Skin of body (tissue), 2 donors: ENCODE measurements around the genes CRACD and REST.

DNA sequence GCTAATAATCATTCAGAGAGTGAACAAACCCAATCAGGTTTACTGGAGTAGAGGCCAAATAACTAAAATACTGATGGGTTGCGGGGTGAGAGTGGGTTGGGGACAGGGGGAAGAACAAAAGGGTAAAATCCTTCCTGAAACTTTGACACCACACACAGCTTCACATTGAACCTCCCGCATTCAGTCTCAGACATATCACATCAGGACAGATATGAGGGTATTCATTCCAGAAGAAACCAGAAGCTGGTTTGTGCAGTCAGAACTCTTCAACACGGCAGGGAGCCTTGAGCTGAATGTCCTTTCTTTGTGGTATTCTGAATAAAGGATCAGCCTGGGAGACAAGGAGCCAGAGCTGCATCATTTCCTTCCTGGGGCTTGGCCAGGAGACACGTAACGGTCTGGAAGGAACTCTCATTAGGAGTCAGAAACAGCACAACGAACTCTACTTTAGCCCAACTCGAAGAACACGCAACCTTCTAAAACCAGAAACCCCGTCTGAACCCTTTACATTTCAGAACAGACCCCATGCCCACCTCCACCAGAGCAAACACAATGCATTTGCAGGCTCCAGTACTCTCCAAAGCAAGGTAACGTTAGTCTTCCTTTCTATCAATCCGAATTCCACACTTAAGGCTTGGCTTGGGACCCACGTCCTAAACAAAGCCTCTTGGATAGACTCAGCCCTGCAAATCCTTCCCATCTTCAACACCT, 46.4 kb downstream of the KDR start:
- RAMPAGE, long total RNA = no peak

DNA sequence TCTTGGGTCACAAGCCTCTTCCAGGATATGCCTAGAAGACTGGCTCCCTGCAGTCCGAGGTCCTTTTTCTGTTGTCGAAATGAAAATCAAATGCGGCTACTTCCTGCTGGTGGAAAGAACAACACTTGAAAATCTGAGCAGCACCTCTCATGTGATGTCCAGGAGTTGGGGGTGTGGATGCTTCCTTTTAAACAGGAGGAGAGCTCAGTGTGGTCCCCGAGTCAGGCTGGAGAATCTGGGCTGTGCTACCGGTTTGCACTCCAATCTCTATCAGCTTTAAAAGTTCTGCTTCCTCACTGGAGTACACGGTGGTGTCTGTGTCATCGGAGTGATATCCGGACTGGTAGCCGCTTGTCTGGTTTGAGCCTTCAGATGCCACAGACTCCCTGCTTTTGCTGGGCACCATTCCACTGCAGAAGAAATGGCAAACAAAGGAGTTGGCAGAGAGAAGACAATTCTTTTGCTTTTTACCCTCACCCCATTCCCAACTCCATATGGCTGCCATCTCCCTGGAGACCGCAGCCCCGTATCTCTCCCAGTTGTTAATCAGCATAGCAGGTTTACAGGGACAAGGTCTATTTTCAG, 45.5 kb downstream of the KDR start:
- RAMPAGE, long total RNA = no peak

GRCh38 chr4:55356998-55357515, 11.0 kb downstream of the SRD5A3 start:
- RAMPAGE, long total RNA = no peak

GRCh38 chr4:55396682-55397474, 1.1 kb downstream of the TMEM165 start:
- RAMPAGE, long total RNA = no peak

- RAMPAGE, long total RNA = no peak
Observed at GRCh38 chr4:55435024-55435632, 39.4 kb downstream of the TMEM165 start.

DNA sequence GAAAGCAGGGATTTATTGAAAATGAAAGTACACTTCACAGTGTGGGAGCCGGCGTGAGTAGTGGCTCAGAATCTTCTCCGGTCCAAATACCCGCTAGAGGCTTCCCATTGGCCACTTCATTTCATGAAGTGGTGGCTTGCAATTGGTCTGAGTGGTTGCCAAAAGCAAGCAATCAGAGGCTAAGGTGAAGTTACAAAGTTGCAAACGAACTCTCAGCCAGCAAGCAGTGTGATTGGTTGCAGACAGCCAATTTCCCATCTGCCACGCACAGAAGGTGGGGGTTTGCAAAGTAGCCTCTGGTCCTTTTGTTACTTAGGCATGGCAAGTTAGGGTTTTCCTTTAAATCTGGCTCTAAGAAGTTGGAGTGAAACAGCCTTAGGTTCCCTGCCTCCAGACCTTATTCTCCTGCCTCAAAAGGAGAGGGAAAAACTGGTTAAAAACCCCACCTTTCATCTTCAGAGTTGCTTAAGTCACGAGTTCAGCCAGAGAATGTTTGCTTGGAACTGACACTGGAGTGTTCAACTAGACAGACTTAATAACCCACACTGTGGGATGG, 6.8 kb upstream of the CLOCK start:
- RAMPAGE, long total RNA = no peak

GRCh38 chr4:56048858-56049439, at the start of gene CRACD:
Gene CRACD, plus strand, starts transcription at chr4:56049098.
- RAMPAGE, long total RNA = no peak

DNA sequence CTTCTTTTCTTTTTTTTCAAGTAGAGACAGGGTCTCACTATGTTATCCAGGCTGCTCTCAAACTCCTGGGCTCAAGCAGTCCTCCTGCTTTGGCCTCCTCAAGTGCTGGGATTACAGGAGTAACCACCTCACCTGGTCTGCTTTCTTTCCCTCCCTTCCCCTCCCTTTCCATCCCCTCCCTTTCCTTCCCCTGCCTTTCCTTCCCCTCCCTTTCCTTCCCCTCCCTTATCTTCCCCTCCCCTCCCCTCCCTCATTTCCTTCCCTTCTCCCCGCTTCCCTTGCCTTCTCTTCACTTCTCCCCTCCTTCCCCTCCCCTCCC, 169.1 kb downstream of the AASDH start:
- RAMPAGE, long total RNA = no peak

DNA sequence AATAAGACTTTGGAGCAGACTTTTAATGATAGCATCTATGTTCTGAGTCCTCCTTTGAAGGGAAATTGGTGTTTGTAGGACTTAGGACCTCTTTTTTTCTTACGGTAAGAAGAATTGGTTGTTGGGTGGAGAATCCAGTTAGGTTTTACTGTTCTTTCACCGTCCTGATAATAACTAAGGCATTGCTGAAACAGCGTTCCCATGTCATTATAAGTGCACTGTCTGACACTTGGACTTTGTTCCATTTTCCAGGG, 119.8 kb downstream of the AASDH start:
- RAMPAGE, long total RNA = no peak

DNA sequence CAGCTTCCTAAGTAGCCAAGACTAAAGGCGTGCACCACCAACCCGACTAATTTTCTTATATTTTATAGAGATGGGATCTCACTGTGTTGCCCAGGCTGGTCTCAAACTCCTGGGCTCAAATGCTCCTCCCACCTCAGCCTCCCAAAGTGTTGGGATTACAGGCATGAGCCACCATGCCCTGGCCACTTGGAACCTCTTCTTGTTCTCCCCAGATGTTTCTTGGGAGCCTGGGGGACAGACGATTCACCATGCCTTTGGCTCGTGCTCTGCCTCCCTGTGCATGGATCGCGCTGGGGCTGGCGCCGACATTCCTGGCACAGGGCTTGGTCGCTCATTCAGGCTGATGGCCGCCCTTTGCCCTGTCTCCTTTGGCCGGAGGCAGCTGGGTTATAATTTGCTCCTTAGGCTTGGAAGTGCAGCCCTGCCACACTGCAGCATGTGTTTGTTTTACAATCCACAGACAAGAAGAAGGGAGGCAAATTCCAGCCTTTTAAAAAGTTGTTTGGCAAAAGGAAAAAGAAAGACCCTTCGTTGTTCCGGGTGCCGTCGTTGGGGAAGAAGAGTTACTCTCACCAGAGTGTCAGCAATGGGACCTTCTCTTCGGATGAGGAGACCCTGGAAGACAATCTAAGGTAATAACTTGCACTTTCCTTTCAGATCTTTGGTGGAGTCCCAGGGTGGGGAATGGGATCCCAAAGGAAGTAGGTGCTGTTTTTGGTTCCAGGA, 115.3 kb downstream of the AASDH start:
- RAMPAGE, long total RNA = no peak

DNA sequence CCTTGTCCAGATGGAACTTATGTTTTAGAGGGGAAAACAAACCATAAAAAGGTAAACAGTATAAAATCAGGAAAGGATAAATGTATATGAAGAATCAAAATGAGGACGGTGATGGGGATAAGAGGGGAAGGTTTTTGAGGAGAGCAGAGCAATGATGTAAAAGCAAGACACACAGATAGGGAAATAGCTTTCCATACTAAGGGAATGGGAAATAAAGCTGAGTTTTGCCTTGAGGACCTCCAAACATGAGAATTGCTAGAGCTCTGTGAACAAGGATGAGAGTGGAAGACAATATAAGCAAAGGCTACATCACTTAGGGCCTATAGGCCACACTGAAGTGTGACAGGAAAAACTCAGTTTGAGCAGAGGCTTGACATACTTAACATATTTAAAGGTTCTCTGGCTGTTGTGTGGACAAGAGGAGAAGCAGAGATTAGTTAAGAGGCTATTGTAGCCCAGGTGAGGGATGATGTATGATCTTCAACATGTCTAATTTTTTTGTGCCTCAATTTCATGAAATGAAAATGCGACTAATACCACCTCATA, 5.3 kb upstream of the SRP72 start:
- RAMPAGE, long total RNA = no peak

DNA sequence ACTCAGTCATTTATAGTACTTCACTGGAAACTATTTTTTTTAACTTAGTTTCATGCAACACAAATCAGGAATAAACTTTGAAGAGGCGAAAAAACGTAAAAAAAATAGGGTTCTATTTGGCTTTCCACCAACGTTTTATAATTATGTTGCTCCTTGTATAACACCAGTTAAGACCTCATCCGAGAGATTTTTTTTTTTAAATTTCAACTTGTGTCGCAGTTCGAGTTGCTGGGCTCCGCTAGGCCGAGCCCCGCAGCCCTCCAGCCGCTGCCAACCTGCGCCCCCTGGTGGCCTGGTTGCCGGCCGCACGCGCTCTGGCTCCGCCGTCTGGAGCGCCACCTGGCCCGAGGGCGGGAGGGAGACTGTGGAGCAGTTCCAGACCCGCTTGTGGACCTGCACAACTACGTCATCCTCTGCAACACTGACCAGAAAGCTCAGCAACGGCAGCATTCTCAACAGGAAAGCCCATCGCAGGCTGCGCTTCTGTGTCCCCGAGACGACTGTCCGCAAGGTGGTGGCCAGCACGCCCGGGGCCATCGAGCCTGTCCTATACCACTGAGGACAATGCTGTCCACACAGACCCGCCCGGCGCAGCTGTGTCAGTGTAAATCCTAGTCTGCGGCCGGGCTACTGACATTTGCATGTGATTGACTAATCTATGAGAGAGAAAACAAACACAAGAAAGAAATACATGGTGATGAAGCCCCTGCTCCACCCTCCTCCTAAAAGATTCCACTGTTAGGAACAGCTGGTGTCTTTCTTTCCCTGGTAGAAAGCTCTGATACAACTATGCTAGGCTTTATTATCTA, 14.2 kb downstream of the THEGL start:
- RAMPAGE, long total RNA = no peak

- RAMPAGE, long total RNA = no peak
Observed at GRCh38 chr4:56592219-56592875, 61.9 kb downstream of the THEGL start.

- RAMPAGE, long total RNA = no peak
Observed at GRCh38 chr4:56649759-56650545, 31.1 kb downstream of the HOPX start.

- RAMPAGE, long total RNA = no peak
Observed at GRCh38 chr4:56655170-56655596, 25.9 kb downstream of the HOPX start.

DNA sequence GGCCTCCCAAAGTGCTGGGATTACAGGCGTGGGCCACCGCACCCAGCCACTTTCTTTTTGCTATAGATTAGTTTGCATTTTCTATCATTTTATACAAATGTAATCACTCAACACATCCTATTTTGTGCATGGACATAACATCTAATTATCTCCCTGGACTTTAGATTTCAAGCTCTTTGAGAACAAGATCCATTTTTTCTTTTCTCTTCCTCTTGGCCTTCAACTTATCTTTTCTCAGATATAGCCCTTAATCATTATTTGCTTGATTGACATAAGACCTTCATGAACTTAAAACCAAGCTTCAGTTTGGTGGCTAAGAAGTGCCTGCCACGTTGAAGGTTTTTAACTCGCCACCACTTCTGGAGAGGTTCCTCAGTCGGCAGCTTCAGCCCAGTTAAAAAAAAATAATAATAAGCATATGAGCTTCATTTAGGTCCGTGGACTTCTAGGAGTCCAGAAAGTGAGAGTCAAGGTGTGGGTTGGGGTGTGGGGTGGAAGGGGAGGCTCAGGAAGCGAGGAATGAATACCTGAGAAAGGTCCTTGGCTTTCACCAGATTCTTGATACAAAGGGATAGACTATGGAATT, 1.3 kb downstream of the HOPX start:
- RAMPAGE, long total RNA = no peak

- RAMPAGE, long total RNA = no peak
Observed at GRCh38 chr4:56762989-56763332, 58.5 kb downstream of the SPINK2 start.

DNA sequence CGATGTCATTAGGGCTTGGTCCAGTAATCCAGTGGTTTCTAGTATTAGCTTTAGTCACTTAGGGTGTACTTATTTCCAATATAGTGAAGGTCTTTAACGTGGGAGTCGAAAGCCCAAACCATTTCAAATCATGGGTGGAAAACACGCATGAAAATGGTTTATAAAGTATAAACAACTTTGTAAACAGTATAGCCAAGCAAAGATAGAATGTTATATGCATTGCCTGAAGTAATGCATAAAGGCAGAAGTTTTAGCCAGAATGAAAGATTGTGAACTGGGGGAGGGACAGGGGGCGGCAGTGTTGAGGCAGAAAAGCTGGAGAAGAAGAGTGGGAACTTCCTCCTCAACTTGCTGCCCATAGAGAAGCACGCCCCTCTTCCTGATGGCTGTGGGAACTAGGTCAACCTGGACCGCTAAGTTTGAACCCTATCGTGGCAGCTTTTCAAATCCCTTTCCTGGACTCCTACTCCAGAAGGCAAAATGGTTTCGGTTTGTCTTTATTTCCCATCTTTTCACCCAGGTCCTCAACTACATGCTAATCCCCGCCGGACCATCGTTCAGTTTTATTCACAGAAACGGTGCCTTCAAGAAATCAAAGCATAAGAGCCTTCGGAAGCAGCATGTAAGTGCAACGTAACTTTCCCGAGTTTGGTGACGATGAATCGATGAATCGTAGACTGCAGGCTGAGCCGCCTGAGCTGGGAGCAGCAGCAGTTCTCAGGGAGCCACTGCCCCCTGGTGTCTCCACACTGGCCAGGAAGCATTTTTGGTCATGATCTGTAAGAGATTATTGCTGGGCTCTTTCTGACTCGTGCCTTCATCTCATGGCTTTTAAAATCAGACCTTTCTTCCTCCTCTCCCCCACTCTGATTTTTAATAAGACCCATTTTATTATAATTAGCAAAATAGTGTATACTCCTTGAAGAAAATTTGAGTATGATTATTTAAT, 21.6 kb downstream of the SPINK2 start:
- RAMPAGE, long total RNA = no peak

DNA sequence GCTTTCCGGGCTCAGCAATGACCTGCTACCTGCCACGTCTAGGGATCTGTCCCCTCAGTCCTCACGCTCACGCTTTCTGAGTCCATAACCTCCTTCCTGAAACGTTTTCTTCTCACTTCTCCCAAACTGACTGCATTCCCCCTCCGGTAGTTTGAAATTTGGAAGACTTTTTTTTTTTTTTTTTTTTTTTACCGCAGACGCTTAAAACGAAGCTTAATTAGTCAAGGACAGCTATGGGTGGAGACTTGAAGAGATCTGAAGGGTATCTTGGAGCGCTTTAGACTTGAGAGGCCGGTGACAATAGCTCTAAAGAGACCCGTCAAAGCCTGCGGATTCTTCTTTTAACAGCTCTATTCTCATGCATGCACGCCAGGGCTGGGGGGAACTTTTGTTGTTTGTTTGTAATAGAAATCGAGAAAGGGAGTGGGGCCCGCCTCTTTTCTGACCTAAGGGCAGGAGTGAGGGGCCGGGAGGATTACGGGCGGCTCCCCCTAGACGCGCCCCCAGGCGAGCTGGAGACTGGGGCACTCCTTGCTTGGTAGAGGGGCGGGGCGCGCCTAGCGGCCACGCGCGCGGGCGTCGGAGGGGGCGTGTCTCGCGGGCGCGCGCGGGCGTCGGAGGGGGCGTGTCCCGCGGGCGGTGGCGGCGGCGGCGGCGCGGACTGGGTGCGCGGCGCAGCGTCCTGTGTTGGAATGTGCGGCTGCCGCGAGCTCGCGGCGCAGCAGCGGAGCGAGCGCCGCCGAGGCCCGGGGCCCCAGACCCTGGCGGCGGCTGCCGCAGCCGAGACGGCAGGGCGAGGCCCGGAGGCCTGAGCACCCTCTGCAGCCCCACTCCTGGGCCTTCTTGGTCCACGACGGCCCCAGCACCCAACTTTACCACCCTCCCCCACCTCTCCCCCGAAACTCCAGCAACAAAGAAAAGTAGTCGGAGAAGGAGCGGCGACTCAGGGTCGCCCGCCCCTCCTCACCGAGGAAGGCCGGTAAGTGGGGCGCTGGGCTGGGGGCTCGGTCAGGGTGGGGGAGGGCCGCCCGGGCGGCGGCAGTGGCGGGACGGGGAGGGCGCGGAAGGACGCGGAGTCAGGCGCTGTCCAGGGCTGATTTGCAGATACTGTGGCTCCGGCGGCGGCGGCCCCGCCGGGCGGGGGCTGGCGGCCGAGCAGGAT, at the start of gene REST:
Gene REST (plus strand): TSS at position 666 of the 1,162 bp plus-strand sequence.
- RAMPAGE, long total RNA = no peak

- RAMPAGE, long total RNA = no peak
Observed at GRCh38 chr4:56932139-56932588, 24.5 kb downstream of the REST start.